SK-N-DZ (cell line): ENCODE data around the gene UBLCP1.

RAMPAGE:
- cytosol, long total RNA, result no peak
- nucleus, long total RNA, result no peak
Observed at GRCh38 chr5:155222572-155223024, 209.0 kb downstream of the KIF4B start.

DNA sequence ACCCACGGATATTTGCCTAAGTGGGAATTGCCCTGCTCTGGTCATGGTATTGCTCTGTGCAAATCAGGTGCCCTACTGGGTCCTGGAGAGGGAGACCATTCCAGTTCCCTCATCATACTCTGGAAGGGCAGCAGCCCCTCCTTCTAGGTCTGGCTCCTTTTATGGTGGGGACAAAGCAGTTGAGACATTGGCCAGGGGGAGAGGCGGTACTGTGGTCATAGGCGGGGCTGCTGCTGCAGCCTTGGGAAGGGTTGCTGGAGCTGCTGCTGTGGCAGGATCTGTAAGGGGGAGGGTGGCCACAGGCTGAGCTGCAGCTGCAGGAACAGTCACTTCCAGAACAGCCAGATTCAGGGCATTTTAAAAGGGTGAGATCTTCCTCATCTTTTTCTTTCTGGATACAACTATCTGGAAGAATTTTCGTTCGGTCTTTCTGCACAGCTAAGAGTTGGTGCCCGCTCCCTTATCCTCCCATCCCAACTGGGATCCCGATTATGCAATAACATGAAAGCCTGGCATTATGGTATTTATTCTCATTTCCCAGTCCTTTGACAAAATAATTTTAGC is 232.9 kb upstream of the SGCD start:
RAMPAGE:
- cytosol, long total RNA, result no peak
- nucleus, long total RNA, result no peak

GRCh38 chr5:156367691-156367941 is 40.7 kb downstream of the SGCD start:
RAMPAGE:
- cytosol, long total RNA, result no peak
- nucleus, long total RNA, result no peak

DNA sequence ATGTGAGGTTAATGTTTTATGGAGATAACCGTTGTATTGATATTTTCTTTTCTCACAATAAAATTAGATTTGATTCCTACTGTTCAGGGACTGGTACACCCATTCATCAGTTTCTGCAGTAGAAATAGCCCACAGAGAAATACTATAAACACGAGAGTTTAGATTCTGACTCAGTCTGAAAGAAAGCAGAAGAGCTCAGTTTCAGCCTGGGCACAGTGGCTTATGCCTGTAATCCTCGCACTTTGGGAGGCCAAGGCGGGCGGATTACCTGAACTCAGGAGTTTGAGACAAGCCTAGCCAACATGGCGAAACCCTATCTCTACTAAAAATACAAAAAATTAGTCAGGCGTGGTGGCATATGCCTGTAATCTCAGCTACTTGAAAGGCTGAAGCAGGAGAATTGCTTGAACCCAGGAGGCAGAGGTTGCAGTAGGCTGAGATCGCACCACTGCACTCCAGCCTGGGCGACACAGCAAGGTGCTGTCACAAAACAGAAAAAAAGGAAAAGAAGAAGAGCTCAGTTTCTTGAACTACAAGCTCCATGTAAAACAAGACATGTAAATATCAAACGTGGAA is 8.6 kb downstream of the ITK start:
RAMPAGE:
- cytosol, long total RNA, result no peak
- nucleus, long total RNA, result no peak

RAMPAGE:
- cytosol, long total RNA, result no peak
- nucleus, long total RNA, result no peak
Observed at GRCh38 chr5:157272435-157272944, 6.6 kb downstream of the CYFIP2 start.

GRCh38 chr5:157393915-157394350 is 48.5 kb upstream of the FNDC9 start:
RAMPAGE:
- cytosol, long total RNA, result no peak
- nucleus, long total RNA, result no peak

DNA sequence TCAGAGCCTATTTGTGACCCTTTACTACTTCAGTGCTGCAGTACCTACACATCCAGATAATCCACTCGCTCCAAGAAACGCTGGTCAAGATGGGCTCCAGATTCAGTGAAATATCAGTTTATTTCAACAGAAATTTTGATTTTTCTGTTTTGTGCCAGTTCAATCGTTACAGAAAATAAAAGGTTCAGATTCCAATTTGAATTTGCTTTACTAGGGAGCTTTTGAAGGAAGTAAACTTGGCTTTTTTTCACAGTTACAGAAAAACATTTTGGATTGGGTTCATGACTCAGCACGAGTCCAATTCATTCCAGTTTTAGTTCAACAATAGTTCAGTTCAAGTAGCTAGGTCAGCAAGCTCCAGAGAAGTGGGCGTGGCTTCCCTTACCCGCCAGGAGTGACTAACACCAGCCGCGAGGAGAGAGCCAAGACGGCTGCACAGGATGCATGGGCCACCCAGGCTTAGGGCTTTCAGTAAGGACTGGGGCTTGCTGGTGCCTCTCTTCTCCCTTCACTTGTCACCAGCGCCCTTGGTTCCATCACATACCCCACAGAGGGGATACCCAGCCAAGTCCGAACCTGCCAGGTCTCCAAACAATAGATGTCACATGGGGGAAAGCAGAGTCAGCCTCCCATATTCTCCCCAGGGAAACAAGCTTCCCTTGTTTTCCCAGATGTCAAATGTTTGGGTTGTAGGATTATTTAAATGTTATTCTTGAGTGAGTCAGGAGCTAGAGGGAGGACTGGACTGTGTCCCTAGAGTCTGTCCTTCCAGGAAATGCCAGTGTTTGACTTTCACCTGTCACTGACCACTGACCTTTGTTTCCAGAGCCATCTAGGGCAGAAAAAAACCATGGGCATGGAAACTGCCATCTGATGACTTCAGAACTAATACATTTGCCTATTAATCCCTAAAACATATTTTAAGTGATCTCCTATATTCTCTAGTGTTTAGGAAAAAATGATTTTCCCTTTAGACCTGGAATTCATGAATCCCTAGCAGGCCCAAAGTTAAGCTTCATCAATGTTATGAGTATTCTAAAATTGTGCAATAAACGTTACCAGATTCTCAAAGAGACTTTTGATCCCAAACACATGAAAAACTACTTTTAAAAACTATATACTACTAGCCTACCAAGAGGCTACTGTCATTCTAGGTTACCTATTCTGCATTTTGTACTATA is 51.8 kb downstream of the NIPAL4 start:
RAMPAGE:
- cytosol, long total RNA, result no peak
- nucleus, long total RNA, result no peak

DNA sequence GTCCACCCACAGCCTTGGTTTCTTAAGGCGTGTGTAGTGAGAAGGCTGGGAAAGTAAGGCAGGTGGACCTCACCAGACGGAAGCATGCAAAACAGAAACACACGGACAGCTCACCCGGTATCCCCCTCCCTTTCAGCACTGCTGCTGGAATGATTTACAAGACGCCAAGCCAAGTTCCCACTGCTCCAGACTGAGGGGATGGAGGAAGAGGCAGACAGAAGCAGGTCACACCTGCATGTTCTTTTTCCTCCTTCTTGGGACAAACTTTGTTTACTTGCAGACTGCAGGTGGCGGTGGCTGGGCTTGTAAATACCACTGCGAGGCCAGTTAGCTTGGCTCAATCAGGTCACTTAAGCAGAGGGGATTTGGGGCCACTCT is 47.4 kb downstream of the ADAM19 start:
RAMPAGE:
- cytosol, long total RNA, result no peak
- nucleus, long total RNA, result no peak

DNA sequence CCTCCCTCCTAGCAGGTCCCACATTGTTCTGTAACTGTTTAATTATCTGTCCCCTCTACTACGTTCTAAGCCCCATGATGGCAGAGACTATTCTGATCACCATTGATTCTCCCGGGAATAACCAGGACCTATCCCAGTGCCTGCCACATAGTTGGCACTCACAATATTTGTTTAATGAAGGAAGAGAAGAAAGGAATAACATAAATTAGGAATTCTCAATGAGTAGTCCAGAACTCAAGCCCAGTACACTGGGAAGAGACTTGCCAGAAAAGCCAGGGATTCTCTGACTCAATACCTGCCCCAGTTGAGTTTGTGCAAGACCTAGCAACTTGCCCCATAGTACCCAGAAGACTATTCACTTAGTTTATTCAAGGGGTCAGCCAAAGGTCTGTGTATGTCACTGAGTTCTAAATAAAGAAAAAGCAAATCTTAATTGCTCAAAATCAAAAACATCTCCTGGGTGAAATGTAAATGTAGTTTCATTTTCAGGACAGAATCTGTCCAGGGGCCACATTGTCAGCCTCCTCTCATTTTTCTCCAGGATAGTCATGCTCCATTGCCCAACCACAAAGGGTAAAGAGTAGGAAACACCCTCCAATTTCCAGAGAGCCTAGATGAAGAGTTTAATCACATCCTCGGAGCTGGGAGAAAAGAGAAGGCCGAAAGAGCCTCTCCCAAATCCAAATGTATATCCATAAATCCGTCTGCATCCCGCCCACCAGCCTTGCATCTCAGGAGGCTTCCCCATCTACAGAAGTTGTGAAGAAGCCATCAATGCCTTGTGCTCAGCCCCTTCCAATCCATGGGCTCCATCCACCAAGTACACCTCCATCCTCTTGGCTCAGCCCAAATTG is 27.1 kb downstream of the ADAM19 start:
RAMPAGE:
- cytosol, long total RNA, result no peak
- nucleus, long total RNA, result no peak

GRCh38 chr5:157550049-157550627 is 25.4 kb downstream of the ADAM19 start:
RAMPAGE:
- cytosol, long total RNA, result no peak
- nucleus, long total RNA, result no peak

DNA sequence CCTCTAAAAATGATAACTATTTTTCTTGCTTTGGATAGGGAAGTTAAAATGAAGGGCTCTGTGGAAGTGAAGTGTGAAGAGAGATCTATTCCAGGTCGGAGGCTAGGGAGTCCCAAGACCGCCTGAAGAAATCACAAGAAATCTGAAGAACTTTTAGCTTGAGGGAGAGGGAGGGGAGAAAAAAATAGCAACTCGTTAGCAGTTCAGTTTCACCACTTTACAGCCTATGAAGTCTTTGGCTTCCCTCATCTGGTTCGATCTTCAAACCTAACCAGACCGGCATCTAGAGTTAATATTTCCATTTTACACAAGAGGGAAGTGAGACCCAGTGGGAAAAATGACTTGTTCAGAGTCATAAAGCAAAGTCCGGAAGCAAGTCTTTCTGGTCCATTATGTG is 865 bp upstream of the C5orf52 start:
RAMPAGE:
- cytosol, long total RNA, result no peak
- nucleus, long total RNA, result no peak

RAMPAGE:
- cytosol, long total RNA, result no peak
- nucleus, long total RNA, result no peak
Observed at GRCh38 chr5:158483520-158483766, 616.3 kb downstream of the EBF1 start.

GRCh38 chr5:158670137-158670773 is 429.5 kb downstream of the EBF1 start:
RAMPAGE:
- cytosol, long total RNA, result no peak
- nucleus, long total RNA, result no peak

RAMPAGE:
- cytosol, long total RNA, result no peak
- nucleus, long total RNA, result no peak
Observed at GRCh38 chr5:159021414-159022735, 77.8 kb downstream of the EBF1 start.

RAMPAGE:
- cytosol, long total RNA, result no peak
- nucleus, long total RNA, result no peak
Observed at GRCh38 chr5:159061095-159062107, 38.3 kb downstream of the EBF1 start.

DNA sequence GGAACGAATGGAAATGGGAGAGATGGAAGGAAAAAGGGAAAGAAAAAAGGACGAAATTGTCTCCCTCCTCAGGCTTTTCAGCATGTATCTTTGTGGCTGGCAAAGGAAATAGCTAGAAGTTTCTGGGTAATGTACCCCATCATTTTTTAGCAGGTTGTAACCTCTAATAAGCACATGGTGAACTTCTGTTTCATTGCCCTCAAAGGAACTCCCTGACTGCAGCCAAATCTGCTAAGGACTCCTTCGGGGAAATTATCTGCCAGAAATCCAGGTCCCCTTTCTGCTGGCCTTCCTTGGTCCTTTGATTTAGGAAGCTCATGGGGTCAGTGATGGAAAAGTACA is 1.7 kb upstream of the EBF1 start:
RAMPAGE:
- cytosol, long total RNA, result no peak
- nucleus, long total RNA, result no peak

DNA sequence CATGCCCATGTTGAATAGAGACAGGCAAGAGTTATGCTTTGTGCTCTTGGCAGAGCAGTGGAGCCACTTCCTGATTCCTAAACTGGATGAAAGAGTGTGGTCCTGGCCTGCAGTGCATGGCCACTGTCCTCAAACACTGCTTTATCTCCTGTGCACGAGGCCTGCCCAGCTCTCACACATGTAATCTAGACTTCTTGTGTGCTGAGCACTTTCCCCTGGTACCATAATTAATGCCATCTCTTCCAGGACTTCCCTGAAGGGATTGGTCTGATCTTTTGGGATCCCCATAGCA is 2.1 kb upstream of the EBF1 start:
RAMPAGE:
- cytosol, long total RNA, result no peak
- nucleus, long total RNA, result no peak

DNA sequence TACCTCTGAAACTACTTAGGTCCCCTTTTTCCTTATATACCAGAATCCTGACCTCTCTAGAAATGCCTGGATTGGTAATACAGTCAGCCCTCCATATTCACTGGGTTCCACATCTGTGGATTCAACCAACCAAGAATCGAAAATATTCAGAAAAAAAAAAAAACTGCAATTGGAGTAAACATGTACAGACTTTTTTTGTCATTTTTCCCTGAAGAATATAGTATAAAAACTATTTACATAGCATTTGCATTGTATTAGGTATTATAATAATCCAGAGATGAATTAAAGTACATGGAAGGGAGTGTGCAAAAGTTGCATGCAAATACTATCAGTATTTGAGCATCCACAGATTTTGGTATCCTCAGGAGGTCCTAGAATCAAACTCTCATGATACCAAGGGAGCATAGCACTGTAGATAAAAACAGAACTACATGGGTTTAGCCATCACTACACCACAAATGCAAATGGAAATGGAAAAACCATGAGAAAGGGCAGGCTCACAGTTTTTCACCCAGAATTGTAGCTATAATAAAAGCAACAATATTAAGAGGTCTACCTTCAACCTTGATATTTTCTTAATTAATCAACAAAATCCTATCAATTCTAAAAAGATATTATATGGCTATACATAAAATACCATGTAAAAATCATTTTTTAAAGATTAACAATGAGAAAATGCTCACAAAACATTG is 17.3 kb downstream of the RNF145 start:
RAMPAGE:
- cytosol, long total RNA, result no peak
- nucleus, long total RNA, result no peak

GRCh38 chr5:159210143-159210734 is 886 bp upstream of the RNF145 start:
RAMPAGE:
- cytosol, long total RNA, result no peak
- nucleus, long total RNA, result no peak

GRCh38 chr5:159262842-159263944 is at the start of gene UBLCP1:
Gene UBLCP1 (plus strand): TSS chr5:159263290.
RAMPAGE:
- cytosol, long total RNA, result start-site peak on the minus strand at chr5:159263193-159263210, 35 and 39 reads in 2 replicates; start-site peak on the plus strand at chr5:159263302-159263321, 74 and 322 reads in 2 replicates
- nucleus, long total RNA, result start-site peak on the minus strand at chr5:159263189-159263243, 126 and 29 reads in 2 replicates; start-site peak on the plus strand at chr5:159263289-159263312, 167 and 54 reads in 2 replicates